AG04449 (cell line): ENCODE measurements around a stretch of chr1.

DNA sequence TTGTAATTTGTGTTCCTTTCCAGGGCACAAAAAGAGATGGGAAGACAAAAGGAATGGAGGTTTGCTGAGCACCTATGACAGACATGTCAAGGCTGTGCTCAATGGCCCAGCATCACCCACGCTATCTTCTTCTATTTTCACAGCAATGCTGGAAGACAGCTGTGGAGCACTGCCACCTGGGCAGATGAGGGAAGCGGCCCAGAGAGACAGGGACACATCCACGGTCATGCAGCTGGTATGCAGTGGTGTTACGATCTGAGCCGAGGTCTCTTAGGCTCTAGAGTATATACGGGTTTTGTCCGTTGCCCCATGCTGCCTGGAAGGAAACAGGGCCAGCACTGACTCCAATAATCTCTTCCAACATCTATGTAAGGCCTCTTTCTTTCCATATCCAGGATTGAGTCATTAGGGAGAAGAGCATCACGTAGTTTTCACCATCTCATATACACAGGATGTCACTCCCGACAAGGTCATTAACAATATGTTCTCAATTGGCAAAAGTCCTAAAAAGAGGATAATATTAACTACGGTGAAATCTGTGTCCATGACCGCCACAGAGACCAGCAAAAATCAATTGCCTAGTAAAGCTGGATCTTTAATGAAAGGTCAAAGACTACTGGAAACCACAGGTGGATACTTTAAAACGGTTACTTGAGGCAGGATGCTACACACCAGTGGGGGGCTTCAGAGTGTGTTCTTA, 4.4 kb downstream of the C8B start:
- RRBS, result no CpG with 5 or more reads among the region's 12 CpGs

DNA sequence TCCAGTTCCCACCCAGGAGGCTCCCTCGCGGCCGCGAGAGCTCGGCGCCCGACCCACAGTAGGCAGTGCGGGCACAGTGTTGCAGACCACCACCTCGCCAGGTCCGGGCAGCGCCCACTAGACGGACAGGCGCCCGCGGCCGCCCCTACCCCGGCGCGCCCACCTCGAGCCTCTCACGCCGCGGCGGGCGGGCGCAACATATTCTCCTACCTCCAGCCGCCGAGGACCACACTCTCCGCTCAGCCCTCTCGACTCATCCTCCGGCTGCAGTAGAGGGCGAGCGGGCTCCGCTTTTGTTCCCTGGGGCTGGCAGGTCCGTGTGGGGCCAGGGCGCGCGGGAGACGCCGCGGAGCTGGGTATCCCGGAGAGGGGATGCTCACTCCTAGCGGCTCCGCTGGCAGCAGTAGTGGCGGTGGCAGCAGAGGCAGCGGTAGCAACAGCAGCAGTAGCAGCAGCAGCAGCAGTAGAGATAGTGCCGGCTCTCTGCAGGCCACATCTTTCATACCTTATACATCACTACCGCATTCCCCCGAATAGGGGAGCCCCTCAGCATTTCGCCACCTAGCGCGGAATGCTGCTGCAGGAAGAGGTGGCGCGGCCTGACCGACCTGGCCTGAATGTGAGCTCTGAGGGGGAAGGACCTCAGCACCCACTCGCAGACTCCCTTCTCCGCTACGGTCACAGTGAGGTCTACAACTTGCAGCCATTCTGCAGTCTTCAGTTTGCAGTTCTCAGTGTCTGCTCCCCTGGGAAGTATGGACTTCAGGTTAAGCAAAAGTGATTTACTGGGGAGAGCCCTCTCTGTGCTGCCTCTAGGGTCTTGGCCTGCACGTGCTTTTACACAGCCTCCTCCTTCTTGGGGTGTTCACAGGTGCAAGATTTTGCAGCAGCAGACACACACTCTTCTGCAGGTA, 296.2 kb downstream of the OMA1 start:
- RRBS, result 1% methylated on average over 21 of the region's 59 CpGs

DNA sequence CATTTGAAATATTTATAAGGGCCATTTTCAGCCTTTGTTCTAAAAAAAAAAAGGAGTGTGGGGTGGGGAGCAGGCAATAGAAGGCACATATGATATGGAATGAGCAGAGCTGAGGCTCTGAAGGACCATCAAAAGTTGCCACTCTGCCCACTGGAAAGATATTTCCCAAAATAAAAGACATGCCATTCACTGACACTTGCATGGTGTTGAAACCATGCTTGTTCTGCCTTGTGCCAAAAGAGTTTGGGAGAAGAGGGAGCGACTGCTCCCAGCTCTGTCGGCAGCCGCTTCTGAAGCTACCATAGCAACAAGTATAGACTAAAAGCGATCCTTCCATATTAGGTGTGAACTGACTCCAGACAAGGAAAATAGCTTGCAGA, 264.0 kb downstream of the OMA1 start:
- RRBS, result no CpG with 5 or more reads among the region's 4 CpGs

DNA sequence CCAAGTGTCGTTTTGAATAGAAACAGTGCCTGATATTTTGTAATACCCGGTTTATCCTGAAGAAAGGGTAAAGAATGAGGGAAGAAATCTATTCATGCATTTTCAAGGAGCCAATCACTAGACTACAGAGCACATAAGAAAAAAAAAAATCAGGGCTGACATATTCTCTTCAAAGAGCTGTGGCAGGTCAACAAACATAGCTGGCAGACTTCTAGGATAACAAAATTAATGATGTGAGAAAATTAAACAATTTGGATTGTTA, 1.2 kb downstream of the OMA1 start:
- RRBS, result no CpG with 5 or more reads among the region's 2 CpGs

- RRBS, result no CpG with 5 or more reads among the region's 11 CpGs
These were observed 1.5 kb downstream of the TACSTD2 start for GRCh38 chr1:58575519-58575996.

DNA sequence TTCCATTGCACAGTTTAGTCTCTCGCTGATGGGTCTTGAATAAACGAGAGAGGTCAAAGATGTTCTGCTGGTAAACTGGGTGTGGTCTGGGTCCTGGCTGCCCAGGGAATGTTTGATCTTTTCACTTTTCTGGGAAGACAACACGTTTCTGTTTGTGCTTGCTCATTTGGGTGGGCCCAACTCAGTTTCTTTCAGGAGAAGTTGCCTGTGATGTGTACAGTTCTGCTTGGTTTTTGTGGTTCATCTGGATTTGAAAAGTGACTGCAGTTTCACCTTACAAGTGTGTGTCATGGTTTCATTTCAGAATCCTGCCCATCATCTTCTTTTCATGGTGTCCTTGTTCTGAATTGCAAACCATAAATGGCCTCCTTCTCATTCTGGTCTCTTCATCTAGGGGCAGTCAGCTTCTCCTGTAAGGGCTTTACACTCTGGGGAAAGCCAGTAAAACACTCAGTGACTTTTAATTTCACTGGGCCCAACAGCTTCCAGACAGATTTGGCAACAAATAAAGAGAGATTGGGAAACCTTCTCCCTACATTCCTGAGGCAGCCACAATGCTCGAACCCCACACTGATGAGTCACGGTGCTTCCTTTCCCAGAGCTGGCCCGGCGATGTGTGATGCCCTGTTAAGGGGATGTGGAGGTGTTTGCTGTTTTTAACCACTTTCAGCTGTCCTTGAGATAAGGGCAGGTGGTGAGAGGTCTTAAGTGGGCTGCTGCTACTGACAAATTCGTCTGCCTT, 7.3 kb upstream of the TACSTD2 start:
- RRBS, result no CpG with 5 or more reads among the region's 8 CpGs

DNA sequence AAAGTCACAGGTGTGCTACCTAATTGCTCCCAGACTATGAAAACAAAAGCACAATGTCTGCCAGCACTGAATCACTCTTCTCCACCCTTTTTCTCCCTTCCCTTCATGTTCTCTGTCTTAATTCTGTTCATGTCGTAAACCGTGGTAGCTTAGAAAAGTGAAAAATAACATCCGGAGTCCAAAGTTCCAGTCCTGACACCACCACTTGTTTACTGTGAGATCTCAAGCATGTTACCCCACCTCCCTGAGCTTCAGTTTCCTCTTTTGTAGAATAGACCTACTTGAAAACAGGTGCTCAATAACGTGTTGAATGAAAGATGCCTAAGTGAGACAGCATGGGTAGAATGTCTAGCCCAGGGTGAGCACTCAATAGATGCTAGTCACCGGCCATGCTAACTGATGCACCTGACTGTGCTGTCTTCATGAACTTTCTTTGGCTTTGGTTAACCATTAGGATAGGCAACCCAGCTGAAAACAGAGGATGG, 22.2 kb upstream of the JUN start:
- RRBS, result no CpG with 5 or more reads among the region's 5 CpGs

GRCh38 chr1:58812870-58813504, 29.1 kb upstream of the JUN start:
- RRBS, result no CpG with 5 or more reads among the region's 4 CpGs

DNA sequence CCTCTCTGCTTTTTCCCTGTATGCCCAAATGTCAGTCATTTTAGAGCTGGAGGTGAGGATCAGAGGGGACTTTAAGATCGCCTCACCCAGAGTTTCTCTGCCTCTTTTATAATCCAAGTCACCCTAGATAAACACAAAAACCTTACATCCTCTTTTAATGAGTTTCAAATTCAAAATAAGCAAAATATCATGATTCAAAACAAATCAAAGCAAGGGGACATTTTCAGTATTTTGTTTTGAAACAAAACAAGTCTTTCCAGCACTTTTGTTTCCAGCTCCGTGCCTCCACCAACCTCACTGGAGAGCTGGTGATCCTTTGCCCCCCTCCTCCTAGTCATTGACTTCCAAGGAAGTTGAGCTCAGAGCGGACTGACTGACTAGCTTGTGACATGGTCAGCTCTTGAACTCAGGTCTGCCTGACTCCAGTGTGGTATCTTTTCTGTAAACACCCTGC, 35.7 kb upstream of the JUN start:
- RRBS, result no CpG with 5 or more reads among the region's 3 CpGs

DNA sequence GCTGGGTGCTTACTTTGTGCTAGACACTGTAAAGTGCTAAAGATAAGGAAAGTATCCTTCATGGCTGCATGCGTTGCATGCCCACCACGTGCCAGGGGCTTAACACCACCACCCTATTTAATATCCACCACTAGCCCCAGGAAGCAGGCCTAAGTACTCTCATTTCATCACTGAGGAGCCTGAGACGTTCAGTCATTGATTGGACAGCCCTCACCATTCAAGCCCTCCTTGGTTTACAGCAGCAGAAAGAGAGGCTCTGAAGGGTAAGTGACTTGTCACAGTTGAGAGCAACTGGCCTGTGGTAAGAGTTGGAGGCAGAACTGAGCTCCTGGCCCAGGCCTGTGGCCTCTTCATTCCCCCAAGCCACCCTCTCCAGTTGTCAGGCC, 112.3 kb upstream of the JUN start:
- RRBS, result no CpG with 5 or more reads among the region's 3 CpGs

GRCh38 chr1:58896509-58897003, 112.7 kb upstream of the JUN start:
- RRBS, result no CpG with 5 or more reads among the region's 7 CpGs

DNA sequence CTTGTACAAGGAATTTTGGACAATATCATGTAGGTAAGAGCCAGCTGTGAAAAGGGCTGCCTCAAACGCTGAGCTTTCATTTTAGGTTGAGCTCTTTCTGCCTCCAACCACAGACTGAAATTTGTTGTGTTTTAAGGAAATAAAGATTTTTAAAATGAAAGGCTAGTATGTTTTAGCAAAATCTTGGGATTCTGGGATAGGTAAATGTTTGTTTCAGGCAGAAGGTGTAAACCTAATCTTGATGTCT, 230.3 kb upstream of the JUN start:
- RRBS, result no CpG with 5 or more reads among the region's 1 CpG

DNA sequence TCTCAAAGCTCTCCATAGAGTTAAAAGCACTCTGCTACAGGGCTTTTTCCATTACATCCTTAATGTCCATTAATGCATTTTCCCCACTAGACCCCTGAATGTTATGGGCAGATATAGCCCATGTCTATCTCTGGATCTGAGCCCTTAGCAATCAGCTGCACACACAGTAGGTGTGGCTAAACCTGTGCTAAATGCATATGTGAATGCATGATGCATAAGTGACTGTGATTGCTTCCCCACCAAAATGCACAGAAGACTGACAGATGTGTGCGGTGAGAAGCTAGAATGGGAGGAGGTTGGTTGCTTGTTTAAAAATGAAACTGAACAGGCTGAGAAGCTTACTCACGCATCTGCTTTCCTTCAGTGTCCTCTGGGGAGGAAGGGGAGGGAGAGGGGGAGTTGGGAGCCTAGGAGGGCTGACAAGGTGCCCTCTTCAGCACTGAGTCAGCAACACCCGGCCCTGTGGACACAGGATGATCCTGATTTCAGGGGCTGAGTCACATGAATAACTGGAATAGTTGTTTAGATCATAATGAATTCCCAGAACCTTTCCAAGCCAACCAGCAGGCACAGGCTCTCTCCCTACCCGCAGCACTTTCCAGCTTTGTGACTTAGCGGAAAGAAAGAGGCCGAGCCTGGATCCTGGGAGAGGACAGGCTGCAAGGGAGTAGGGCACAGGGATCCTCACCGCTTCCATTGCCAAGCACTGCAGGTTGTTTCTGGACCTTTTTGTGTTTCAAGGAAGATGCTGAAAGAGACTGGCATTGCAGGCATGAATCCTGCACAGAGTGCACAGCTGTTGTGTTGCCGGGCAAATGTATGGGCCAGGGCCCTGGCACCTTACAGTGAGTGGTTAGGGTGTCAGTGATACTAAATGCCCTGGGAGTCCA, 145.9 kb upstream of the FGGY start:
- RRBS, result no CpG with 5 or more reads among the region's 8 CpGs

DNA sequence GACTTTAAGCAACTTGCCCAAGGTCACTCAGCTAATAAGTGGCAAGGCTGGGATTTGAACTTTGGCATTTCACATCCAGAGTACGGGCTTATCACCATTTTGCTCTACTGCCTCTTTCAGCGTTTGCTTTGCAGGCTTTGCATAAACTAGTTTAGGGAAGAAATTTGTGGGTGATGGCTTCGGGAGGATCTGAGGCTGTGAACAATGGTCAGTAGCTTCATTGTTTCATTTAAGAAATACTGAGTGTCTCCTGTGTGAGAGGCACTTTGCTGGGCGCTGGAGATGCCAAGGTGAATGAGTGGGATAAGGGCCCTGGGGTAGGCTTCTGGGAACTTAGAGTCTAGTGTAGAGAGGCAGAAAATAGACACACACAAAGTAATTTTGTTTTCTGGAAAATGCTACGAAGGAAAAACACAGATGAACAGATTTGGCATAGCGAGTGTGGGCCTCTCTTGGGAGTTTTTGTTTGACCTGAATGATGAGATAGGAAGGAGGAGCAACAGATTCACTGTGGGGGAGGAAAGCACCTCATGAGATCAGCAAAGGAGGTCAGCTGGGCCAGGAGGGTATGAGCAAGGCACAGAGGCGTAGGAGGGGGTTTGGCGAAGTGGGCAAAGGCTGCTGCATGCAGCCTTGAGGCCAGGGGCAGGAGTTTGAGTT, 57.7 kb downstream of the FGGY start:
- RRBS, result no CpG with 5 or more reads among the region's 8 CpGs

DNA sequence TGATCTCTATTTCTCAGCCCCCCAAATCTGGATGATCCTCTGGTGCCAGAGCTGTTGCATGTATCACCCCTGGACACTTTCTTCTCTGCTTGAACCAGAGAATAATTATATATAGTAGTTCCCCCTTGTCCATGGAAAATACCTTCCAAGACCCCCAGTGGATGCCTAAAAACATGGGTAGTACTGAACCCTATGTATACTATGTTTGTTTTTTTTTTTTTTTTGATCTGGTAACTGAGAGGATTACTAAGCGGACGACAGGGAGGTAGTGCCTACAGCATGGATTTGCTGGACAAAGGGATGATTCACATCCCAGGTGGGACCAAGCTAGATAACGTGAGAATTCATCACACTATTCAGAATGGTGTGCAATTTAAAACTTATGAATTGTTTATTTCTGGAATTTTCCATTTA, 202.2 kb downstream of the FGGY start:
- RRBS, result no CpG with 5 or more reads among the region's 3 CpGs

GRCh38 chr1:59499624-59499976, 202.7 kb downstream of the FGGY start:
- RRBS, result no CpG with 5 or more reads among the region's 1 CpG

DNA sequence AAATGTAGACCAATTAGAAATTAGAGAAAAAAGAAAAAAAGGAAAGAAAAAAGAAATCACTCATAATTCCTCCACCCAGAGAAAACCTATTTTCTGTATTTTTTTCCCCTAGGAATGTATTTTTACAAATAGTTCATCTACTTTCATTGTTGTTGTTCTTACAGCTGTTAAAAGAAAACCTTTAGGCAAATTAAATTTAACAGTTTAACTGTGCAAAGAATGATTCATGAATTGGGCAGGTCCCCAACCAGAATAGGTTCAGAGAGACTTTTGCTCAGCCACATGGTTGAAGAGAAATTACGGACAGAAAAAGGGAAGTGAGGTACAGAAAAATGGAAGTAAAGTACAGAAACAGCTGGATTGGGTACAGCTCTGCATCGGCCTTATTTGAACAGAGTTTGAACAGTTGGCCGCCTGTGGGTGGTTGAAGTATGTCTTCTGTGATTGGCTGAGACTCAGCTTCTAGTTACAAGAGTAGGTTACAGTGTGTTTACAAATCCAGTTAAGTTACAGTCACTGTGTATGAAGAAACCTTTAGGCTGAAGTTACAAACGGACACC, 210.0 kb downstream of the FGGY start:
- RRBS, result no CpG with 5 or more reads among the region's 4 CpGs

DNA sequence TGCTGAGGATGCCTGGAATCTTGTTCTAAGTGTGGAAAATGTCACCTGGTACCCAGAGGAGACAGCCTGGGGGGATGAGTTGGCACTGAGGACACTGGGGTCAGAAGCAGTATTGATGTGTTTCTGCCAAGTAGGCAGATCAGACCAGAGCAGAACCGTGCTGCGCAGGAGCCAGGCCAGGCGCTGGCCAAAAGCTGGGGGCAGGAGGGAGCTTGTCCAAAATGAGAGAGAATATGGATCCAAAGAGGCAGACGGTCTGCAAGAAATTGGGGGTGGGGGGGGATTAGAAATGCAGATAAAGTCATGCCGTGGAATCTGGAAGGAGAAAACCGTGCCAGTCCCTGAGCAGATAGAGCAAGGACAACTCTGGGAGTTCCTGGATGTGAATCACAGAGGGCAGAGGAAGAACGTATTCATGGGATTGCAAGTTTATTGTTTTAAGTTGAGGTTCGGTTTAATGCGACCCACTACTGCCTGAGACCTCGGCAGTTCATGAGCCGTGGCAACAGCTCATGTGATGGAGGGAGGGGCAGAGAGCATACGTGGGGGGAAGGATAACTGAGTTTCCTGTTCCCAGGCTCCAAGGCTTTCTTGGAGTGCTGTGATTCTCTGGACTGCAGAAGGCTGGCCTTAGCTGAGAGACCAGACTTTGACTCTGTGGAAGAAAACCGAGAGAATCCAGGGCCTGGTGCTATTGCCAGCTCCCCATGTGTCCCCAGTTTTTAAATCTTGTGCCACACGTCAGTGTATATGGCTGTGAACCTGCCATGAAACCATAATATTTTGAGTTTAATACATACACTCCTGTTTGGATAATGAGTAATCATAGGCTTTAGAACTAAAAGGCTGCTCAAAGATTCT, 224.1 kb downstream of the FGGY start:
- RRBS, result no CpG with 5 or more reads among the region's 14 CpGs

DNA sequence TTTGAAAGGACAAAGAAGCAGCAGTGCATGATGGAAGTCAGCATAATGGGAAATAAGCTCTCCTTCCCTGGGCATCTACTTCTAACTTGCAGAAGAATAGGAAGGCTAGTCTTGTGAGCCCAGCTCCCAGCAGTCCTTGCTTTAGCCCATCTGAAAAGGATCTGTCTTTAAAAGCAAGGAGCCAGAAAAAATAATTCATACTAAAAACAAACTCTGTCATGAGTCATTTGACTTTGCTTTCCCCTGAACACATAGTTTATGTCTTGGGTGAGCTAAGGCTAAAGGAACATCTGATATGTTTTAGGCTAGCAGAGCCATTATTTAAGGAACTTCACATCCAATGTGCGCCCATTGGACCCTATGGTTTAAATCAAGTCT, 111.2 kb upstream of the HOOK1 start:
- RRBS, result no CpG with 5 or more reads among the region's 1 CpG